ENCODE measurements around a stretch of chr17.

DNA sequence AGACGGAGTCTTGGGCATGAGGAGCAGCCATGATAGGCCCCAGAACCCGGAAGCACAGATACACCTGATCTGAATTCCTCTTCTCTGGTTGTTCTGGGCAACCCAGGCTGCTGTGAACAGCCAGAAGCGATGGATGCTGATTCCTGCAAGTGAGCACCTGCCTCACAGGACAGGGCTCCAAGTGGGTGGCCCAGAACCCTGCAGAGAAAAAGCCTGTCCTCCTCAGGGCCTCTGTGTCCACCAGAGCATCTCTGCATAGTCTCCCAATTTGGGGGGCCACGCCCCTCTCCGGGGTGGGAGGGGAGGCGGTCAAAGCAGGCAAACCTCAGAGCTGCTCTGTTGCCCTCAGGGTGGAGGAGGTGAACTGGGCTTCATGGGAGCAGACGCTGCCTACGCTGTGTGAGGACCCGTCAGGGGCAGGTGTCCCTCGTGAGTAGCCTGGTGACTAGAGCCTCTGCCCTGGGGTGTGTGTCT lies 19.2 kb downstream of the TRPV2 start:
- RRBS, 2 experiments, result no CpG with 5 or more reads among the region's 10 CpGs
CAGE:
- cytosol, long polyA minus RNA, result no peak
- cytosol, long polyA plus RNA, result no peak
- long polyA plus RNA, result no peak
- nucleus, long polyA minus RNA, result no peak
- nucleus, long polyA plus RNA, result no peak

DNA sequence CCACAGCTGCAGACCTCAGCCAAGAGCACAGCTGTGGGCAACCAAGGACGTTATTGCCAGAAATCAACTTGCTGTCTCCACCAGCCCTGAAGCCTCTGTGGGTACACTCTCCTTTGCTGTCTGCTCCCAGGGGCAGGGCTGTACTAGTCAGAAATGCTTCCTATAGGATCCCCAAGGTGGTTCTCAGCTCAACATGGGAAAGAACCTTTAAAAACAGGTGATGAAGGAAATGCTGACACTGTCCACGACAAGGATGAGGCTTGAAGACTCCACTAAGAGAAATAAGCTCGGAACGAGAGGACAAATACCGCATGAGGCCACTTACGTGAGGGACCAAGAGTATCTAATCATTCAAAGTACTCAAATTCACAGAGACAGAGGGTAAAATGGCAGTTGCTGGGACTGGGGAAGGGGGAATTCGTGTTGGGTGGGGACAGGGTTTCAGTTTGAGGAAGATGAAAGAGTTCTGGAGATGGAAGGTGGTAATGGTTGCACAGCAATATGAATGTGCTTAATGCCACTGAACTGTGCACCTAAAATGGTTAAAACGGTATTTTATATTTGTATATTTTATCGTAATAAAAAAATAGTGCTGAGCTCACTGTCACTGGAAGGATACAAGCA lies 20.4 kb downstream of the LRRC75A start:
- RRBS, 2 experiments, result no CpG with 5 or more reads among the region's 9 CpGs
CAGE:
- cytosol, long polyA minus RNA, result no peak
- cytosol, long polyA plus RNA, result start-site peak on the plus strand centred at position 357 of the sequence, 515 bp wide, 35 and 28 reads in 2 replicates
- long polyA plus RNA, result no peak
- nucleus, long polyA minus RNA, result no peak
- nucleus, long polyA plus RNA, result no peak

DNA sequence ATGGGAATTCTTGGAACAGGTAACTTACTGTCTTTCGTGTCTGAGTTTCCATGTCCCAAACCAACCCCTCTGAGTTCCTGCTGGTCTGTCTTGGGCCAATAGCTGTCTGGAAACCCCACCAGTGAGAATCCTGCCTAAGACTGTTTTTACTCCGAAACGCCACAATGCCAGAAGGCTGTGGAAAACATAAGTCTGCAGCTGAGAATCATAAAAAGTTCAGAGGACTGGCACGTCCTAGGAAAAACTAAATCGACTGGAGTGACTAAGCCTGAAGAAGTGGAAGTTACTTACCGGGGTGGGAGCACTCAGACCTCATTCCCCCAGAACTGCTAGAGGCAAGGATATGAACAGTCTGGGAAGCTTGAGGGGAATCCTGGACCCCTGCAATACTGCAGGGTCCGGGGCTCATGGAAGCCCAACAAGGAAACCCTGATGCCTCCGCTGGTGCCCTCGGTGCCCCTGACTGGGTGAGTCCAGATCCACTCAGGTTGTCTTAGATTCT lies 13.3 kb downstream of the LRRC75A start:
- RRBS, 2 experiments, result 21 to 50% methylated on average over 1 to 2 of the region's 9 CpGs
CAGE:
- cytosol, long polyA minus RNA, result no peak
- cytosol, long polyA plus RNA, result no peak
- long polyA plus RNA, result no peak
- nucleus, long polyA minus RNA, result no peak
- nucleus, long polyA plus RNA, result no peak

DNA sequence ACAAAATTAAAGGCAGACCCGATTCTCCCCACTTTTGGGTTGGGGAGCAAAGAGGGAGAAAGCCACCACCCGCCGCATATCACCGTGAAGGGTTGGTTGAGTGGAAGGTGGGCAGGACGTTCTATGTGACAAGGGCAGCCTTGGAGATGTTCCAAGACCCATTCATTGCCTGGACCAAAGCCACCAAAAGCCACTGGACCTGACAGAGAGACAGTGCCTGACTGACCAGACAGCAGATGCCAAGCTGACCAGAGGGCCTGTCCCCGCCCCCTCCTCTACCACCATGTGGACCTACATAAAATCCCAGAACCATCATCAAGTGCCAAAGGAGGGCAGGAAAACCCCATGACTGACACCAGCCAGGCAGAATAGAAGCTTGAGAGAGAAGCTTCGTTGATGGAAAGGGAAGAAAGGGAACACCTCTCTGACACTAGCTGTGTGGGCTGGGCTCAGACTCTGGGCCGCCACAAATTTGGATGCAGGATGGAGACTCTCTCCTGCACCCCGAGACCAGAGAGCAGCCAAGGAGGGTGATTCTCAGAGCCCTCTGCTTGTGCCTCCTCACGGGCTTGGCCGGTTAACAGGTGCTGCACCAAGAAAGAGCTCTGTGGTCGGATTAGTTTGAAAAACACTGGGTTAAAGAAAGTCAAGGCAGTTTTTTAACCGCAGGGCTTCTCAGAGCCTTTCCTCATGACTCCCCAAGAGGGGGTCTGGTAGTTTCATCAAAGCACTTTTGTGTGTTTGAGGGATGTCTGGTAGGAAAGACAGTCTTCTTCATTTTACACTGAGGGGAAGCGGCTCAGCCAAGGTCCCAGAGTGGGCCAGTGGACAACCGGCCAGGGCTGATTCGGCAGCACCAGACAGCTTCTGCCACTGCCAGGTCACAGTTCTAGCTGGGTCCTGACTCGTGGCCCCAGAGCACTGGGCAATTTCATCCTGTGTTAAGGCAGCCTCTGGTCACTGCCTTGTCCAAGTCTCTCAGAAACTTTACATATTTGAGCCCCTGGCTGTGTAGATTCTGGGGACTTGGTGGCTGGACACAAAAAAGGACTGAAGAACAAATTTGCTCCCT lies 1.7 kb downstream of the TNFRSF13B start:
- RRBS, 2 experiments, result no CpG with 5 or more reads among the region's 17 CpGs
CAGE:
- cytosol, long polyA minus RNA, result no peak
- cytosol, long polyA plus RNA, result no peak
- long polyA plus RNA, result no peak
- nucleus, long polyA minus RNA, result no peak
- nucleus, long polyA plus RNA, result no peak

DNA sequence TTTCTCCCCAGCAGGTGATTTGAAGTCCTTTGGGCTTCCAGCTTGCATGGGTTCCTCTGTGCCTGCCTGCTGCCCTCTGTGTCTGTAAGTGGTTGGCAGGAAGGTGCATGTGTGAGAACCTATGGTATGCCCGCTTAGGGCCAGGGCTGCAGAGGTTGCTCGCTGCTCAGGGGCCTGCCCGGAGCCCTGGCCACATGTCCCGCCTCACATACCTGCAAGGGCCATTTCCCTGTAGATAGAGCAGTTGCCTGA lies 65.5 kb downstream of the MPRIP start:
- RRBS, 2 experiments, result no CpG with 5 or more reads among the region's 4 CpGs
CAGE:
- cytosol, long polyA minus RNA, result no peak
- cytosol, long polyA plus RNA, result no peak
- long polyA plus RNA, result no peak
- nucleus, long polyA minus RNA, result no peak
- nucleus, long polyA plus RNA, result no peak

DNA sequence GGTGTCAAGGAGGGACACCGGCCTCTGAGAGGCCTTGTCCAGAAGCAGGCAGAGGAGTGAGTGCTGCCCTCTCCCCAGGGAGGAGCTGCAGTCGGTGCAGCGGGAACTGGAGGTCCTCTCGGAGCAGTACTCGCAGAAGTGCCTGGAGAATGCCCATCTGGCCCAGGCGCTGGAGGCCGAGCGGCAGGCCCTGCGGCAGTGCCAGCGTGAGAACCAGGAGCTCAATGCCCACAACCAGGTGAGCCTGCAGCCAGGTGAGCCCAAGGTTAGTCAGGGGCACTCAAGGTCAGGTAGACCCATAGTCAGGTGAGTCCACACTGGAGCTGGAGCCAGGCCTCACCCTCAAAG lies 32.3 kb downstream of the PLD6 start:
- RRBS, 2 experiments, result no CpG with 5 or more reads among the region's 10 CpGs
CAGE:
- cytosol, long polyA minus RNA, result no peak
- cytosol, long polyA plus RNA, result no peak
- long polyA plus RNA, result no peak
- nucleus, long polyA minus RNA, result no peak
- nucleus, long polyA plus RNA, result no peak

GRCh38 chr17:17191863-17192723 lies 14.0 kb downstream of the PLD6 start:
- RRBS, 2 experiments, result no CpG with 5 or more reads among the region's 14 CpGs
CAGE:
- cytosol, long polyA minus RNA, result no peak
- cytosol, long polyA plus RNA, result no peak
- long polyA plus RNA, result no peak
- nucleus, long polyA minus RNA, result no peak
- nucleus, long polyA plus RNA, result no peak

DNA sequence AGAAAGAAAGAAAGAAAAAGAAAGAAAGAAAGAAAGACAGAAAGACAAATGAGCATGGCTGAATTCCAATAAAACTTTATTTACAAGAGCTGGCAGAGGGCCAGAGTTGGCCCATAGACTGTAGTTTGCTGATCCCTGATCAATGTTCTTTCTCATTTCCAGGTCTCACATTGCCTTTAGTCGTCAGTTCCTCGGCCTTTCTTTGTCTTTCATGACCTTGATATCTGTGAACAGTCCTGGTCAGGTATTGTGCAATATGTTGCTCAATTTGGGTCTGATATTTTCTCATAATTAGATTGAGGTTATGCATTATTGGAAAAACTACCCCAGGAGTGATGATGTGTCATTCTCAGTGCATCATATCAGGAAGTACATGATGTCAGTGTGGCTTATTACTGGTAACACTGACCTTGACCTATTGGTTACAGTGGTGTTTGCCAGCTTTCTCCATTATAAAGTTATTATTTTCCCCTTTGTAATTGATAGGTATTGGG lies 68.4 kb upstream of the MED9 start:
- RRBS, 2 experiments, result no CpG with 5 or more reads among the region's 2 CpGs
CAGE:
- cytosol, long polyA minus RNA, result no peak
- cytosol, long polyA plus RNA, result no peak
- long polyA plus RNA, result no peak
- nucleus, long polyA minus RNA, result no peak
- nucleus, long polyA plus RNA, result no peak

GRCh38 chr17:17506789-17507558 lies 10.8 kb upstream of the RASD1 start:
- RRBS, 2 experiments, result 91 to 95% methylated on average over 8 of the region's 22 CpGs
CAGE:
- cytosol, long polyA minus RNA, result no peak
- cytosol, long polyA plus RNA, result no peak
- long polyA plus RNA, result no peak
- nucleus, long polyA minus RNA, result no peak
- nucleus, long polyA plus RNA, result no peak

DNA sequence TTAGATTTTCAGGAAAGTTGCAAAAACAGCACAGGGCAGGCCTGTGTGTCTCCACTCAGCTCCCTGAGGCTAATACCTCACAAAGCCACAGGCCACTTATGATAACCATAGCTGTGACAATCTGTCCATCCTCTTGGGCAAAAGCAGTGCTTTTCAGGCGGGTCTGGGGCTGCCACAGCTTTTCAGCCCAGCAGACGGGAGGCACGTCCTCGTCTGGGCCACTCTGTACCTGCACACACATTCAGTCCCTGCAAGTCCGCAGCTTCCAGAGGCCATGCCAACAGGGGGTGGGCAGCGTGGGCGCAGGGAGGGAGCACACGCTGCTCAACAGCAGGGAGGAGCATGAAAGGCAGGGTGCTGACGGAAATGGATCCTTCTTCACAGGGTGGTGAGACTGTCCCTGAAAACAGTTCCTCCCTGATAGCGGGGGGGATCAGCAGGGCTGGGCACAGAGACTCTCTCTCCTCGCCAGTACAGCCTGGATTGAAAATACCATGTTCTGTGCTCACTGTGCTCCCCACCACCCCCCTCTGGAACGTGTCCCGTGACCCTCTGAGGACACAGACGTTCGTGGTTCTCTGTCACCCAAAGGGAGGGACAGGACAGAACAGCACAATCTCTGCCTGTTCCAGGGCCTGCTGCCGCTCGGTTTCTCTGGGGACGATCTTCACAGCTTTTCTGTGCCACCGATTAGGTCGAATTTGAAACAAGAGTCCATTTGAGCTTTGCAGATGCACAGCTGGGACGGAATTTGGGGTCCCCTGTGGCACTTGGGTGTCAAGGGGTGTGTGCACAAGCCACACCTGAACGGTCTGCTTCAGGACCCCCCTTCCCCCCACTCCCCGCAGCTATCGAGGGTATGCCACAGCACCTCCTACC lies 41.6 kb downstream of the PEMT start:
- RRBS, 2 experiments, result no CpG with 5 or more reads among the region's 24 CpGs
CAGE:
- cytosol, long polyA minus RNA, result no peak
- cytosol, long polyA plus RNA, result no peak
- long polyA plus RNA, result no peak
- nucleus, long polyA minus RNA, result no peak
- nucleus, long polyA plus RNA, result no peak

- RRBS, 2 experiments, result no CpG with 5 or more reads among the region's 1 CpG
CAGE:
- cytosol, long polyA minus RNA, result no peak
- cytosol, long polyA plus RNA, result no peak
- long polyA plus RNA, result no peak
- nucleus, long polyA minus RNA, result no peak
- nucleus, long polyA plus RNA, result no peak
Observed at GRCh38 chr17:17692818-17693036, 11.5 kb downstream of the RAI1 start.

DNA sequence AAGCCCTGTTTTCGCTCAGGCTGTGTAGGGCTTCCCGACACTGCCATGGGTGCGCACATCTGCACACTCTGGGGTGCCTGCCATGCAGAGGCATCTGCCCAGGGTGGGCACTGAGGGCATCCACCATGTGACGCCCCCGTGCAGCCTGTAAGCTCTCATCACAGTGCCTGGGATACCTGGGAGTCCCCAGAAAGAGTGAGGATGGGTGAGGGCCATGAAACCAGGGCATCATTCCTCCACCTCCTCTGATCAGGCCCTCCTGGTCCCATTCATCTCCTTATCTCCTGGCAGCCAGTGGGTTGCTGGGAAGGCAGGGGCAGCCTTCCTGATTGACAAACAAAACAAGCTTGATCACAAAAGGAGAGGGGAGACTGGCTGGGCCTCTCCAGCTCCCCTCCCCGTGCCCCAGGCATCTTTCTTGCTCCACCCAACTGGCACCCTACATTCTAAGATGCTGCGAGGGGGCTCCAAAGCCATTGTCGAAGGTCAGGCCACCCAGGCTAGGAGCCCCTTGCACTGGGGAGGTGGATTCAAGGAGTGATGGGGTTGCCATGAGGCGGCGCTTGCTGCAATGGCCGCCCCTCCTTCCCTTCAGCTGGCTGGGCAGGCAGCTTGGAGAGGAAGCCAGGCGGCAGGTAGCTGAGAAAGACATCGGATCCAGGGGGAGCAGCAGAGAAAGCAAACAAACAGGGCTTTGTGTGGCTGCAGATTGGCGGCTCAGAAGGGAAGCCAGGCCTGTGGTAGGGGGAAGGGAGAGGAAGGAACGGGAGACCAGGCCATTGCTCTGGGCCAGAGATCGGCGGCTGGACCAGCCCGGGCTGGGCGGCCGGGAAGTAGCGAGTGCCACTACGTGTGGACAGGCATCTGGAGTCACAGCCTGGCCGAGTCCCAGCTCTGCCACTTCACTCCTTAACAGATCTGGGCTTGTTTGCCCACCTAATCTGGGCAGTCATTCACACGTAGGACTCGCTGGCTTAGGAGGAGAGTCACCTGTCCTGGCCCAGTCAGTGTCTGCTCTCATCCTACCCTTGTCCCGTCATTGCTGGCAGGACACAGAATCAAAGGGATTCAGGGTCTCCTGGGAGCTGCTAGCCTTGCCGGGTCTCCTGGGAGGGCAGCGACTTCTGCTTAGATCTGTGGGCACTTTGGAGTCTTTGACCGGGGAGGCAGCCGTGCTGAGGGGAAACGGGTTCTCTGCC lies 12.2 kb downstream of the RAI1 start:
- RRBS, 2 experiments, result 2 to 4% methylated on average over 3 of the region's 31 CpGs
CAGE:
- cytosol, long polyA minus RNA, result no peak
- cytosol, long polyA plus RNA, result no peak
- long polyA plus RNA, result no peak
- nucleus, long polyA minus RNA, result no peak
- nucleus, long polyA plus RNA, result no peak

DNA sequence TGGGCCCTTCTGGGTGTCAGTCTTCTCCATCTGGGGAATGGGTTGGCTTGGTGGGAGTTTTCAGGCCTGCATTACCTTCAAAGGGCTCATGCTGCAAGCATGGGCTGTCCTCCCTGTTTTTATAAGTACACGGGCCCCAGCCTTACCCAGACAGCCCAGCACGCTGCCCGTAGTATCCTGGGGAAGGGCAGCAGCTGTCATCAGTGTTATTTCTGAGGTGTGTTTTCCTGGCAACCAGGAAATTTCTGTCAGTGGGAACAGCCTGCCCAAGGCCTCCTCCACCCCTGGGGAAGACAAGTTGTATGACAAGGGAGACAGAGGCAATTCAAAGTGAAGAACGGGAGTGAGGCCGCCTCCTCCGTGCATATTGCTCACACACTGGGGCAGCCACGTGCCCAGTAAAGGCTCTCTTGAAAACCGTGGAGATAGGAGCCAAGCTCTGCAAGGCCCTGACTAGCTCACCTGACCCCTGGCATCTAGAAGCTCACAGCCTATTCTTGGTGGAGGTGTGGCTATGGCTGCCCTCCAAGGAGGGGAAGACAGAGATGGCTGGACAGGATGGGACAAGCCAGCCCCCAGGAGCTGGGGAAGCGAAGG lies 57.6 kb downstream of the RAI1 start:
- RRBS, 2 experiments, result no CpG with 5 or more reads among the region's 9 CpGs
CAGE:
- cytosol, long polyA minus RNA, result no peak
- cytosol, long polyA plus RNA, result no peak
- long polyA plus RNA, result no peak
- nucleus, long polyA minus RNA, result no peak
- nucleus, long polyA plus RNA, result no peak

GRCh38 chr17:17757817-17759080 lies 77.0 kb downstream of the RAI1 start:
- RRBS, 2 experiments, result 94 to 100% methylated on average over 1 of the region's 33 CpGs
CAGE:
- cytosol, long polyA minus RNA, result no peak
- cytosol, long polyA plus RNA, result no peak
- long polyA plus RNA, result no peak
- nucleus, long polyA minus RNA, result no peak
- nucleus, long polyA plus RNA, result no peak

GRCh38 chr17:17761566-17762207 lies 75.1 kb downstream of the SREBF1 start:
- RRBS, 2 experiments, result no CpG with 5 or more reads among the region's 7 CpGs
CAGE:
- cytosol, long polyA minus RNA, result no peak
- cytosol, long polyA plus RNA, result no peak
- long polyA plus RNA, result no peak
- nucleus, long polyA minus RNA, result no peak
- nucleus, long polyA plus RNA, result no peak

GRCh38 chr17:17781127-17781767 lies 55.5 kb downstream of the SREBF1 start:
- RRBS, 2 experiments, result no CpG with 5 or more reads among the region's 18 CpGs
CAGE:
- cytosol, long polyA minus RNA, result no peak
- cytosol, long polyA plus RNA, result no peak
- long polyA plus RNA, result no peak
- nucleus, long polyA minus RNA, result no peak
- nucleus, long polyA plus RNA, result no peak

- RRBS, 2 experiments, result 99 to over 99% methylated on average over 4 to 7 of the region's 37 CpGs
CAGE:
- cytosol, long polyA minus RNA, result no peak
- cytosol, long polyA plus RNA, result no peak
- long polyA plus RNA, result no peak
- nucleus, long polyA minus RNA, result no peak
- nucleus, long polyA plus RNA, result no peak
Observed at GRCh38 chr17:17816367-17817414, 20.1 kb downstream of the SREBF1 start.

CAGE:
- cytosol, long polyA minus RNA, result no peak
- cytosol, long polyA plus RNA, result no peak
- long polyA plus RNA, result no peak
- nucleus, long polyA minus RNA, result no peak
- nucleus, long polyA plus RNA, result no peak
Observed at GRCh38 chr17:17841685-17842264, 5.0 kb upstream of the SREBF1 start.

GRCh38 chr17:17854072-17854531 lies 17.3 kb upstream of the SREBF1 start:
- RRBS, 2 experiments, result no CpG with 5 or more reads among the region's 6 CpGs
CAGE:
- cytosol, long polyA minus RNA, result no peak
- cytosol, long polyA plus RNA, result no peak
- long polyA plus RNA, result no peak
- nucleus, long polyA minus RNA, result no peak
- nucleus, long polyA plus RNA, result no peak

DNA sequence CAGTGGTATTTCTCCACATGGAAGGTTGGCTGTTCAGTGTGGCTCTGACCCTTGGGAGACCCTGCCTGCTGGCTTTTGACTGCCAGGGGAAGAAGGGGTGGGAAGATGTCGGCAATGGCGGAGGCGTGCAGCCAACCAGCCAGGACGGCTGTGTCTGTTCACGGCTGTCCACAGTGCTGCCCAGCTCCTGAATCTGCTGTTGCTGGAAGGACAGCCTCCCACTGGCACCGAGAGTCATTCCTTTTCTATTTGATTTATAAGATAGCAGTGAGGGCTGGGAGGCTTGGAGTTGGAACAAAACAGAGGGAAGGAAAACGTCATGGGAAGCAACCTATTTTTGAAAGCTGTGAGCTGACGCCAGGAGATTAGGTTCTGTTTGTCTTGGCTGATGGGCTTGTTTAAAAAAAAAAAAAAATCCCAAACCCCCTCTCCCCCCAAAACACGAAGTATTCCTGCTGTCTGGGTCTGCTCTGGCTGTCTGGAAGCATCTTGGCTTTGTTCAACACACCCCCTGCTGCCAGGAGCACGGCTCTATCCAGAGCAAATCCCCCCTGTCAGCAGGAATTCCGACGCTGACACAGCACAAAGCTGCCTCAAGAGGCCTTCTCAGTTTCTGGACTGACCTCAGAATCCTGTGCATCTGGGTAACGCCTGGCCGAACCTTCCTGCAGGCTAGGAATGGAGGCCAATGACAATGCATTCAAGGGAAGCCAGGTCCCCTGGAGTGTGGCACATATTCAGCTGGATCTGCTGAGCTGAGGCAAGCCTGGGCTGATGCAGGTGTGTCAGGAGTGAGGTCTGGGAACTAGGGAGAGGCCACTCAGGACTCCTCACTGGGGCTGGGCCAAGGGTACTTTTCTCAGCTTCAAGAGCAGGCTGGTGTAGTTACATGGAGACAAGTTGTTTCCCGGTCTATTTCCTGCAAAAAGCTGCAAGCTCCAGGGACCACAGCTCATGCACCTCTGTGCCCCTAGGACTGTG lies 41.0 kb upstream of the SREBF1 start:
- RRBS, 2 experiments, result no CpG with 5 or more reads among the region's 15 CpGs
CAGE:
- cytosol, long polyA minus RNA, result no peak
- cytosol, long polyA plus RNA, result no peak
- long polyA plus RNA, result no peak
- nucleus, long polyA minus RNA, result no peak
- nucleus, long polyA plus RNA, result no peak